Ascending aorta (tissue), 1 donor: ENCODE measurements around the genes CAPZA1 and LRIG2.

DNA sequence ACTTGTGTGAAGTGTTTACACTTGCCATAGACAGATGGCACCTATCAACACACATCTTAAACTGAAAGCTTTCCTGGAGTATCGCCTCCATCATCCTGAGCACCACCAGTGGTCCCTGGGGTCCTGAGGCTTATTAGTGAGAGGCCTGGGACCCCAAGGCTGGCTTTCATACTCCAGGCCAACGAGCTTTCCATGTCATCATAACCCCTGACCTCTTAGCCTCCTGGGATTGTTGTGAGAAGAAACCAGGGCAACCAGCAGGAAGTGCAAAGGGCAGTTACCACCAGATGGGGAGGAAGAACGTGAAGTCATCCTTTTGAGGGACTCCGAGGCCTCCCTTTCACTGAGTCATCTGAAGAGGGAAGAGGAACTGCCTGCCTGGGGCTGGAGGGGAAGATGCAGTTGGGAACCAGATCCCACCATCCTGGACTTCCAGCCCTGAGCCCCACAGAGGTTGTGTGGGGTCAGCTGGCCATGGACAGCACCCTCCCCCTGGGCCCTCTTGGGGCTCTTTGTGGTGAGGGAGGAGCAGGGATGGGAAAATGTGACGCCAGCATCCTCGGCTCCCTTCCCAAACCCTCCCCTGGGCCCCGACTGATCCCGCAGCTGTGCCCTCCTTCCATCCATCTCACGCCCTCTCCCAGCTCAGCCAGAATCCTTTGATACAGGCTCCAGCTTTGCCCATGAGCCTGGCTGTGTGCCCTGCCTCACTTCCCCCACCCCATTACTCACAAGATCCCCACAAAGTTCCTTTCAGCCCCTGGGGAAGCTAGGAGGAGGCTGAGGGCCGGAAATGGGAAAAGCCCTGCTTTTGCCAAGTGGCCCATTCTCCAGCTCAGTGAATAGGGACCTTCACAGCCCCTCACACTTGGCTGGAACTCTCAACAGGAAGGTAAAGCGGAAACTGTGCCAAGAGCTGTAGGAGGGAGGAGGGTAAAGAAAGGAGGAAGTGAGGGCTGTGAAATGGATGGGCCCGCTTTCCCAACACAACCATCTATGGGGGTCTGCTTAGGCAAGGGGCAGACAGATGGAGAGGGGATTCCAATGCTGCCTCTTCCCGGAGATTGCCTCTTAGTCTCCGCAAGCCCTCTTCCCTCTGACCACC, 5.6 kb downstream of the INKA2 start:
- PRO-cap, result no peak

DNA sequence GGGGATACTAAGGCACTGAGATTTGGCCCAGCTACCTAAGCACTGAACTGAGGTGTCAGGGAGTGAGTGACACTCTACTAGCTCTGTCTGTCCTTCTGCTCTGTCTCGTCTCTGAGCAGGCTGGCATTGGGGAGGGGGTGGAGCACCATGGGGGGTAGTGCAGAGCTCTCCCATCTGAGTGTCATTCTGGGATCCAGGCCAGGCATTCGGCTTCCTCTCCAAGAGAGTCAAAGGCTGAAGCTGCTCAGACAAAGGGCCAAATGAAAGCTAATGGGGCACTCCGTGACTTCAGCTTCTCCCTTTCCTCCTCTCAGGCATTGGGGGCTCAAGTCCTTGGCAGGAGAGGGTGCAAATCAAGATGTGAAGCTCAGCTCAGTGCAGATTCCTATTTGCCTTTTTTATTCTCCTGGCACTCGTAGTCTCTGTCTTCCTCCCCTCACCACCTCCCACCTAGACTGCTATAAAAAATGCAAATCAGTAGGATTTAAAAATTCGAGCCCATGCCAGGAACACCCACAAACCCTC, 2.2 kb downstream of the INKA2 start:
- PRO-cap, result no peak

GRCh38 chr1:111740086-111740959, 1.1 kb upstream of the INKA2 start:
- PRO-cap, result no peak

- PRO-cap, result bidirectional peak, plus-strand start at chr1:111920493, minus-strand start at chr1:111920352
These were observed 69.0 kb downstream of the KCND3 start for GRCh38 chr1:111920121-111921137.

- PRO-cap, result no peak
These were observed 1.5 kb downstream of the KCND3 start for GRCh38 chr1:111987927-111988463.

DNA sequence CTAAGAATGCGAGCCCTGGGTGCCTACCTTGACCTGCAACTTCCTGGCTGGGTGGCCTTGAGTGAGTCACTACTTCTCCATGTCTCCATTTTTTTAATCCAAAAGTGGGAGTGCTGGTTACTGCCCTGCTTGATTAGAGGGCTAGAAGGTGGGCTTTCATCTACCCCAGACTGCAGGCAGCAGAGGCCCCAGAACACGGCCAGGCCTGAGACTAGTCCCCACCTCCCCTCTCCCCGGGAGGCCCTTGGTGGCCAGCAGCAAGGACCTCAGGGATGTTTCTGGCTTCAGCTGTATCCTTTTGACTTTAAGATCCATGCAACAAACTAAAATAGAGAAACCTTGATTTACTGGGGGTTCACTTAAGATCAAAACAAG, 67.4 kb upstream of the KCND3 start:
- PRO-cap, result no peak

- PRO-cap, result no peak
These were observed 34.9 kb upstream of the CTTNBP2NL start for GRCh38 chr1:112361111-112361443.

- PRO-cap, result no peak
These were observed 3.5 kb downstream of the CTTNBP2NL start for GRCh38 chr1:112399529-112399815.

GRCh38 chr1:112520270-112520821, 11.6 kb downstream of the WNT2B start:
- PRO-cap, result no peak

DNA sequence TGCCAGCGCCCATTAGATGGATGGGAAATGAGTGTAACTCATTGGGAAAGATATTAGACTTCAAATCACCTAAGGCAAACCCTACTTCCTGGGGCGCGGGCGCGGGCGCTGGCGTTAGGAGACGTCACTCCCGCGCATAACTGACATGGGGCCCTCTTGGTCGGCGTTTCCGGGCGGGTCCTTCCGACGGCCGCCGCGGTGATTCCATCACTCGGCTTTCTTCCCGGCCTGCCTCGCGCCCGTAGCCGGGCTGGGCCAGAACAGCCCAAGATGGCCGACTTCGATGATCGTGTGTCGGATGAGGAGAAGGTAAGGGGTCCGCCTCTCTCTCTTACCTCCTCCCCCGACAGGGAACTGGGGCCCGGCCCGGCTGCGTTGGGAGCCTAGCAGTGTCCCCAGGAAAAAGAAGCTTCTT, at the start of gene CAPZA1:
CAPZA1 (plus strand) TSS at position 258 of the 415 bp plus-strand sequence.
- PRO-cap, result bidirectional peak, plus-strand start at position 258 of the sequence, minus-strand start at position 142 of the sequence

DNA sequence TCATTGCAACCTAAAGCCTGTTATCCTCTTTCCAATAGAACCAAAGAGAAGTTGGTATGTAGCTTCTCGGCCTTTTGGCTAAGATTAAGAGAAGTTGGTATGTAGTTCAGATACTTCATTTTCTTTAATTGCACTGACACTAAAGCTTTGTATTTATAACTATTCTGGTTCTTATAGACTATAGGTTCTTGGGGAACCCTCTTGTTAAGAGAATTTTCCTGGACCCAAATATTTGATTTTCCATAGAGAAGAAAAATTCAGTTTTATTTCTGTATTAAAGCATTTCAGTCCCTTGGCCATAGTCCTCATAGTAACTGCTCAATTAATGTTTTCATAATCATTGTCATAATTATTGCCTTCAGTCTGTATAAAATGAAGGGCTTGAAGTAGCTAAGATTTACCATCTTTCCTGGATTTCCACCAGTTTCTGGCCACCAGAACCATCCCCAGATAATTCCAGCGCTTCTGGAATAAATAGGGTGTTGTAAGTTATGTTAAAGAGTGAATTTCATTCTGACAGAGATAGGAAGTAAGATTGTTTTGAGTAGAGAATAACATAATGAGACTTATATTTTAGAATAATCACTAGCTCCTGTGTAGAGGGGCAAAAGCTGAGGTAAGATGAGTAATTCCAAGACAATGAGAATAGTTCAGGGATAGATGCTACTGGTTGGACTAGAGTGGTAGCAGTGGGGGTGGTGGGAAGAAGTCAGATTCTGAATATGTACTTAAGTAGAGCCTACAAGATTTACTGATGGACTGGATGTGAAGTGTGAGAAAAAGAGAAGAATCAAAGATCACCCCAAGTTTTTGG, 23.5 kb upstream of the MOV10 start:
- PRO-cap, result no peak

DNA sequence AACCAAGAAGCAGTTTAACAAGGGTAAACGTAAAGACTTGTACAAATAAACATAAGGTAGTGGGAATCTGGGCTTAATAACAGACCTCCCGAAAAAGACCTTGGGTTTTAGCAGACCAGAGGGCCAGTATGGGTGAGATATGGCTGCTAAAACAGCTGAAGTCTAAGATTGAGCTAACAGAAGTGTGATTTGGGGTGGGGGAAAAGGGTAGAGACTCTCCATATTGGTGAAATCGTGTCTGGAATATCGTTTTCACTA, 1.3 kb downstream of the MOV10 start:
- PRO-cap, result no peak

- PRO-cap, result no peak
These were observed 1.7 kb downstream of the MOV10 start for GRCh38 chr1:112676196-112676575.

DNA sequence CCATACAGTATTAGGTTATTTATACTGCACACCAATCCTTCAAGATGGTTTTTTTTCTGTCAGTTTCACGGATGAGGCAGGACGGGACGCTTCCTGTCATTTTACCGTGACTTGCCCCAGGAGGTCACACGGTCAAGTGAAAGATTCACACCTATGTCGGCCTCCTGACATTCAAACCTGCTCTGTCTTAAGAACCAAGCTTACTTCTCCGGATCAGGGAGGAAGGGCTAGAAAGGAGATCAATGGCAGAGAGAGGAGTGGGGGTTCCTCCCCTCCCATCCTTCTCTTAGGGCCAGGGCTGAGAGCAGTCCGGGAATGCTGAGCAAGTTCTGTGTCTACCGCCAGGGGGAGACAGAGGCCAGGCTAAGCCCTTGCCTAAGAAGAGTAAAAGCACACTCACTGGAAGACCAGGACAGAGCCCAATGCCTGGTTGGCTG, 992 bp upstream of the PPM1J start:
- PRO-cap, result unidirectional peak, minus-strand start at position 288 of the sequence

DNA sequence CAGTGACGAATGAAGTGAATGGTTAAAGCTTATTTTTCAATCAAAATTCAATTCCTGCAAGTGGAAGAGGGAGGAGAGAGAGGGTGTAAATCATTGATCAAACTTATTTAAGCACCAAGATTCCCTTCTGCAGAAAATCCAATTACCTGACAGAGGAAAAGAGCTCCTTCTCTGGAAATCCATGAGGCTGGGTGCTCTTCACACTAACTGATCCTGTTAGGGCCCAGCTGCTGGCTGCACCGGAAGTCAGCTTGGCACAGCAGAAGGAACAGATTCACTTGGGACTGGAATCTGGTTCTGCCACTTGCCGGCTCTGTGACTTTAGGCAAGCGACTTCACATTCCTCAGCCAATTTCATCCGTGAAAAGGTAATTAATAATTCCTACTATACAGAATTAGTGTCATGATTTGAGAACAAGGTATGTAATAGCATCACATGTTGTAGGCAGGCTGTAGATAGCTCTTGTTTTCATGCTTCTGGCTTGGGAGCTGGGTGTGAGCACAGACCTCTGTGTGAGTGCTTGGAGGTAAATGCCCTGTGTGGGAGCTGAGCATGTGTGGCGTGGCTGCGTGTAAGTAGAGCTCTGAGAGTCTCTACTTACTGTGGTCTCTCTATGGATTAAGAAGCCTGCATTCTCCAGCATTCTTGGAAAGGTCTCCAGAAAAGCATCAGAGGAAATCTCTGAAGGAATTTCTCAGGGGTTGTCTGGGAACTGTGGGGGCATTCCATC, 43.8 kb downstream of the TAFA3 start:
- PRO-cap, result no peak

DNA sequence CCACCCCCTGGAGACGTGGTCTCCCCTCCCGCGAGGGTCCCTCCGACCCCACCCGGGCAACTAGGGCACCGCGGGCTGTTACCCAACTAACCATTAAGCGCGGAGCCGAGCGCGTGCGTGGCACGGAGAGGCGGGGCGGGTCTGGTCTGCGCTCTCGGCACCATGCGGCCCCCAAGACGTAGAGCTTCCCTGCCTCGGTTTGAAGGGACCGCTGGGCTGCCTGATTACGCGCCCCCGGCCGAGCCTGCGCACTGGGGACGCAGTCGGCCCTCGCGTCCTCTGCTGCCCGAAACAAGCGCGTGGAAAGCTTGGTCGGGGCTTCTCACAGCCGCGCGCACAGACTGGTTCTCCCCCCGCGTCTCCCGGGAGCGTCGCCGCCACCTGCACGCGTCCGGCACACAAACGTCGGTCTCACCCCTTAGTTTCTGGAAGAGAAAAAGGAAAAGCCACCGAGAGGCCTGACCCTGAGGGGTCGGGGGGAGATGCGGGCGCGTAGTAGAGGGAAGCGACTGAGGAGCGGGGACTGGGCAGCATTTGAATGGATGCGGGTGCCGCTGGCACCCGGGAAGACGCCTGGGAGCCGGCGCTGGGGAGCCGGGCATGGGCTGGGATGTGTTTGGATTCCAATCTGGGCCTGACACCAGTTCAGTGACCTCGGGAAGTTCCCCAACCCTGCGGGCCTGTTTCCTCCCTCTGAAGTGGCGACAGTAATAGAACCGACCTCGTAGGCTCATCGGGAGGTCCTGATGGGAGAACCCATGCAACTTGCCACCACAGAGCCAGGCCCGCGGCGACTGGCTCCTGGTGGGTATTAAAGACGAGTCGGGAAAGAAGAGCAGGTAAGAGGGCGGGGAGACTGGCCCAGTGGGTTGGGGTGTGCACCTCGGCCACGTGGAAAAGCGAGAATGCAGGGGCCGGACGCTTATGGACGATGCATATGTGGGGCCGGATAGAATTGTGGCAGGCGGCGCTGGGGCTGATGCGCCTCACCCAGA, 106.1 kb downstream of the SLC16A1 start:
- PRO-cap, result no peak

DNA sequence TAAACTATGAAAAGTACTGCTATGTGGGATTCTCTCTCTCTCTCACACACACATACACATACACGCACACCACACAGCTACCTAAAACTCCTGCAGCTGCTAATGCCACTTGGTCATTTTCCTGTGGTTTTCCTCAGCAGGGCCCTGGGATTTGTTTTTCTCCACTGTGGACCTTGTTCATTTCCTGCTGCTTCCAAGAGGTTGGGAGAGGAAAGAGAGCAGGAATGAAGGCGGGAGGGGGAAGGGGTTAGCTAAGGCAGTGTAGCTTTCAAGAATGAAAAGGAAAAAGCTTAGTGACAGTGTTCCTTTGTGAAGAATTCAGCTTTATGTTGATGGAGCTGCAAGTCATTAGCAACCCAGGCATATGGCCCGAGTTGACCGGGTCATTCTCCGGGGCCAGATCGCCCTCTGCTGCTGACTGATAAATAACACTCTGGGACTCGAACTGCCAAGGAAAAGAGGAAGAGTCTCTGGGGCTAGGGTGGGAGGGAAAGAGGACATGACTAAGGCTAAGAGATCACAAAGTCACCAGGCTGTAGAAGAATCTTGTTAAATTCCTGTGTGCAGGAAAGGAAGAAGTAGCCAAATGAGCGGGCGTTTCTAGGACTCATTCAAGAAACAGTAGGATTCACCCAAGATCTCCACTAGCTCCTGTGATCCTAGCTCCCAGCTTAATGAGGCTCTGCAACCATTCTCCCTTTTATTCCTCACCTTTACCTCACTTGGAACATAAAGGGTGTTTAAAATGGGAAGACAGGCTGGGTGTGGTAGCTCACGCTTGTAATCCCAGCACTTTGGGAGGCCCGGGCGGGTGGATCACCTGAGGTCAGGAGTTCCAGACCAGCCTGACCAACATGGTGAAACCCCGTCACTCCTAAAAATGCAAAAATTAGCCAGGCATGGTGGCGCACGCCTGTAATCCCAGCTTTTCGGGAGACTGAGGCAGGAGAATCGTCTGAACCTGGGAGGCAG, 30.3 kb upstream of the LRIG2 start:
- PRO-cap, result no peak

- PRO-cap, result bidirectional peak, plus-strand start at chr1:113073188, minus-strand start at chr1:113073091
These were observed at the start of gene LRIG2 for GRCh38 chr1:113072937-113073801. Gene LRIG2, plus strand, starts transcription at chr1:113073198.

DNA sequence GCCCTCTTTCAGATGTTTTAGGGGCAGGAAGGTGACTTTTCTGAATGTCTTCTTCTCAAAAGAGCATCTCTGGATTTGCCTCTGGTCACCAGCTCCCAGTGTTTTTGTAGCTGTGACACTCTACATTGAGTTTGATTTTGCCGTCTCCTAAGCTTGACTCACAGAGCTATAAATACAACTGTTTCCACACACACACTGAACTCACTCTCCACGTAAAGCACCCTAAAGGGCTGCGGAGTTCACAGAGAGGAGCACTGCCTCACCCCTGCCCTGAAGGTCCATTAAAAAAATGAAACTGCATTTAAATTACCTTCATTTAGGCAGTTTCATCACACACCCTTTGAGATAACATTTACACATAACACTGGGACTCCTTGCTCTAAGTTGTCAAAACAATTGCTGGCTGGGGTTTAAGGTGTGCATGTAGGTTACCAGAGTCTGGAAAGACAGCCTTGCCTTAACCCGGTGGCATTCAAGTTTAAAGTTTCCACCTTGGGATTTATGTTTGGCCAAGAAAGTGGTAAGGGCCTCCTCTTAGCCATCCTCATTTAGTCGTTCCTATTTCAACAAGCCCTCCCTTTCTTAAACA, 137.1 kb upstream of the MAGI3 start:
- PRO-cap, result no peak

DNA sequence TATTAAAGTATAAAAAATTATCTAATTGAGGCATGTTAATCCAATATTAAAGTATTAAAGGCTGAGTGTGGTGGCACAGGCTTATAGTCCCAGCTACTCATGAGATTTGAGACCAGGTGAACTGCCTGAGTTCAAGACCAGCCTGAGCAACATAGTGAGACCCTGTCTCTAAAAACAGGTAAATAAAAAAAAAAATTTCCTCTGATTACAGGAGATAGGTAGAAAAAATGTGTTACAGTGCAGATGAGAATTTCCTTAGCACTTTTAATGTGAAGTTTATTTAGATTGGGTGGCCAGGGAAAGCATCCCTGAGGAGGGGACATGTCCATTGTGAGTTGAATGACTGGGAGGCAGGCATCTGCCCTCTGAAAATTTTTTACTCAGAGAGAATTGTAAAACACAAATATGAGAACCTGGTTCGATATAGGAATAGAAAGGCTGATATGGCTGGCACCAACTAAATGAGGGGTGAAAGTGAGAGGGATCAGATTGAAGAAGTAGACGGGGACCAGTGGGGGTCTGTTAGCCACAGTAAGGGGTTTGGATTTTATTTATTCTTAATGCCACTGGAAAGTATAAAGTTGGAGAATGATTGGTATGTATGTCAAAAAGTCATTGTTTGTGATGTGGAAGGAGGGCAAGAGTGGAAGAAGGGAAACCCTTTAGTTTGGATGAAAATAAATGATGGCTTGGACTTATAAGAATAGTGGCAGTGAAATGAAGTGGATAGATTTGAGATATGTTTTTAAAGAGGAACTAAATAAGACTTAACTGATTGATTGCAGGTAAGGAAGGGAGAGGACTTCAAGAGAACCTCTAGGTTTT, 16.5 kb downstream of the MAGI3 start:
- PRO-cap, result no peak